ENCODE measurements around a stretch of chr6.

GRCh38 chr6:164106137-164106913 is 691.8 kb downstream of the QKI start:
- RRBS = no CpG with 5 or more reads among the region's 24 CpGs

DNA sequence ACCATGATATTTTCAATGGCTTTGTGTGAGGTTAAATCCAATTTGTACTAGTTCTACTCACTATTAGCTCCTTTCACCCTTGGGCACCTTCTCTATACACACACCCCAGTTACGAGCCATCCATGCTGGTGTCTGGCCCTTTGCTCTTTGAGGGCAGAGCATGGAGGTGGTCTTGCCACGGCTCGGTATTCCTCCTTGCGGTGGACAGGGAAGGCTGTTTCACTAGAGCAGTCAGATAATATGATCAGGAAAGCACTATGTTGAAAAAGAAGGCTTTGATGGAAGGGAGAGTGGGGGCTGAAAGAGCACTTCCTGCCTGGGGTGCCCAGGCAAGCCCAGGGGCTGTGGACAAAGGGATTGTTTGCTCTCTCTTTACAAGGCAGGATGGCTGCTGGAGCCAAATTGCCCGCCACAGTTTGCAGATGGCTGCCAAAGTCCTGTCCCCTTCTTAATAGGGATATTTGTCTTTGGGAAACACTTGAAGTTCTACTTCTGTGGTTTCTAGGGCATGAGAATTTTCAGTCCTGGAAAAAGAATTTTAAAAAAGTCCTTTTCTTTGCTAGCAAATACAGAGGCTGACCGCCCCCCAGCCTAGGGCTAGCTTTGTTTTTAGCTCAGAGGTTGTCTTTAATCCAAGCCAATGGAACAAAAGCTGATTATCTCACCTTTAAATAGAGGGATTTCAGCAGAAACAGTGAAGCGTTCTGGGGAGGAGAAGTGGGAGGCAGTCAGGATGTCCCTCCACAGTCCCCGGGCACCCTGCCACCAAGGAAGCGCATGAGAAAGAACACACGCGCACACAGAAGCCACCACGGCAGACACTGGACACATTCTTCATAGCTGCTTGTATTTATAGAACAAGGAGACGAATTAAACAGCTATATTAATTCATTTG is 736.6 kb downstream of the QKI start:
- RRBS = no CpG with 5 or more reads among the region's 13 CpGs

- RRBS = no CpG with 5 or more reads among the region's 4 CpGs
These were observed 913.1 kb downstream of the C6orf118 start for GRCh38 chr6:164396211-164396745.

DNA sequence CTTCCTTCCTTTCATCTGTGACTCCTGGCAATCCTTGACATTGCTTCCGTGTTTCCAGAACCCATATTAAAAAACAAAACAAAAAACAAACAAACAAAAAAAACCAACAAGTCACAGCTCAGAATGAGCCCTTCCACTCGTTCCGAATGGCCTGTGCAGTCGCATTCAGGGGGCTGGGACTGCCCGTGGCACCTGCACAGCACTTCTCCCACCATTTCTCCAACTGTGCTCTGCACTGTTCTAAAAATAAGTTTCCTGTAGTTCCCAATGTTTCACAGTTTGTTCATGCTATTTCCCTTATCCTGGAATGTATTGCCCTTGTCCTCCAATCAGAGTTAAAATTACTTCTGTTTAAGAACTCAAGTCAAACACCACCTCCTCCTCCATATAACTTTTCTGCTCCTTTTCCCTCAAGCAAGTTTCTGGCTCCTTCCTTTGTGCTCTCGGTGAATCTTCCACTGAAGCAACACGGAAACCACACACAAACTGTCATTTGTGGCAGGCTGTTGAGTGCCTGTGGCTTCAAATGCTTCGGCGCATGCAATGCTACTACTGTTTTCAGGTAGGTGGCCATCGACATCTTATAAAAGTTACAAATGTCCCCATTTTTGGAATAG is 57.8 kb downstream of the PDE10A start:
- RRBS = no CpG with 5 or more reads among the region's 10 CpGs

DNA sequence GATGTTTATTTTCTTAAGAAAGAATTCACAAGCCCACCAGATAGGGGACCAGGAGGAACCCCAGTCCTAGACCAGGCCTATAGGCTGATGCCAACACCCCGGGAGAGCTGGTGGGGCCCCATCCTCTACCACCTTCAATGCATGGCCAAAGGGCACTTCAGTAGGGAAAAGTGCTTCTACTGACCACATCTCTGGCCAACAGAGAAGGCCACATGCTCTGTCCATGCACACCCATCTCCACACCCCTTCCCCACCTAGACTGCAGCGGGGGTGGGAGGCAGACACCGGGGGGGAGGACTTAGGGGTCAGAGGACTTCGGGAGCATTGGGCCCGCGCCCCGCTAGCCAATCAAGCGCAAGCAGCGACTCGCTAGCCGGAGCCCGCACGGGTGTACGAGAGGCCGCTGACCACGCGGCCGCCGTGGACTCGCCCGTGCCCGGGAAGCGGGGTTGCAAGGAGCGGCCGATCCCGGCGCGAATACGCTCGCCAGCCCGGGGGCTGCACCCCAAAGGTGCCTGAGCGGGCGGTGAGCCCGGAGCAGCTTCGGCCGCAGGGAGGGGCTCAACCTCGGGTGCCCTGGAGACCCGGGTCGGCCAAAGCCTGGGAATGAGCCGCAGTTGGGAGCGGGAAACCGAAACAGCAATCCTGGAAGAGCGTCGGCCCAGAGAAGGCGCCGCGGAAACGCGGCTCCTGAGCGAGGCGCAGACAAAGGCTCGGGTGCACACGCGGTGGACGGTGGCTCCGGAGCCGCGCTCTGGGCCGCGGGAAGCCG is 2.8 kb downstream of the PDE10A start:
- RRBS = 24% methylated on average over 31 of the region's 61 CpGs

DNA sequence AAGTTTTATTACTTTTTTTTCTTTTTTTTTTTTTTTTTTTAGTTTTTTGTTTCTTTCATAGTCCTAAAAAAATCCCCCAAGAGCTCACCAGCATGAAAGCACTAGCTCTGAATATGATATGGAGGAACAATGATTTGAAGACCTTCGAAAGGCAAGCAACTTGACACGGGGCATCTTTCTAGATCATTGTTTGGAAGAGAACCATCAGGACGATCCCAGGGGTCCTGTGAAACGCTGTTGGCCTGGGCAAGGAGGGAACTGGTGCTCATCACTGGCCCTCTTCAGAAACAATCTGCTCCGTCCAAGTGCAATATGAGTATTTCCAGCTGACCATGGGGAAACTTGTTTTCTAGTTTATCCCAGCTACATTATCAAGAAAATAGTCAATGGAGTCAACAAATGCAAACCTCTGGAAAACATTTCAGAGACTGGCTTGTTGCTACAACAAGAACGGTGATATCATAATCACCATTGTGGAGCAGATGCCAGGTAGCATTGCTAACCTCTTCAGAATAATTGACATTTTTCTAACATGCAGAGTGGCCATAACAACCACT is 111.8 kb upstream of the PDE10A start:
- RRBS = no CpG with 5 or more reads among the region's 6 CpGs

DNA sequence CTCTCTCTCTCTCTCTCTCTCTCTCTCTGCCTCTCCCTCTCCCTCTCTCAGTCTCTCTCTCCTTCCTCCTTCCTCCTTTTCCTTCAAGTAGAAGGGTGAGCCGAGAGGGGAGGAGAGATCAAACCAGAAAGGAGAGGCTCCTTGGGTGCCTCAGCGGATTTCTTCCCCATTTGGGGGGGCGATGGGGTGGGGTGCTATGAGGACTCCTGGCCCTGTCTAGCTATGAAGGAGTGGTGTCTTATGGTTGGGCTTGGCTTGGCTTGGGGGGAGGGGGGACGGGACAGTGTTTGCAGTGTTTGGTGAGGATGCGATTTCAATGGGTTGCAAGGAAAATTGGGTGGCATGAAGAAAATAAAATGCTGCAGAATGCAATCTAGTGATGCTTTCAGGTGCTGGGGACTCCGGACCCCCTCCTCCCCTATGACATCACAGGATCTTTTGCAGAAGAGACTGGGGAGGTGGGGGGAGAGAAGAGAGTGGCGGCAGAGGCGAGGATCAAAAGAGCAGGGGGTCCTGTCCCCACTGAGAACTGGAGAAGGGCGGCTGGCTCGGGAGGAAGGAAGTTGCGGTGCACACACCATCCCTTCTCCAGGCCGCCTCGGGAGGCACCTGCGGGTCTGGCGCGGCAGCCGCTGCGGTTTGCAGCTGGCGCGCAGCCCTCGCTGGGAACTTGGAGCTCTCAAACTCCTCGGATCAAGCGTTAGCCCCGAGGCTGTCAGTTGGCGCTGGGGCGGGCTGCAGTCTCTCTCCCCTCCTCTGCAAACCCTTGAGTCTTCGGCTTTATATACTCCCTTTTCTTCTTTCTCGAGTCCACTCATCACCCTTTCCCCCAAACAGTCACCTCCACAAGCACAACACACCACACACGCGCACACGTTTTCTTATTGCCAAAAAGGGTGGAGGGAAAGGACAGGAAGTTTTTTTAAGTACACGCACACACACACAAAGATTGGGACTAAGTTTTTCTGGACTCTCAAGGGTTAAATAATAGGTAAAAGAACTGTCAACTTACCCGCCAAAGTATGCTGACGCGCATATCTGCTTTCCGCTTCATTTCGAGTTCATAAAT is 180.8 kb downstream of the TBXT start:
- RRBS = no CpG with 5 or more reads among the region's 37 CpGs

- RRBS = 18% methylated on average over 6 of the region's 49 CpGs
These were observed 178.5 kb downstream of the TBXT start for GRCh38 chr6:165988732-165990022.

DNA sequence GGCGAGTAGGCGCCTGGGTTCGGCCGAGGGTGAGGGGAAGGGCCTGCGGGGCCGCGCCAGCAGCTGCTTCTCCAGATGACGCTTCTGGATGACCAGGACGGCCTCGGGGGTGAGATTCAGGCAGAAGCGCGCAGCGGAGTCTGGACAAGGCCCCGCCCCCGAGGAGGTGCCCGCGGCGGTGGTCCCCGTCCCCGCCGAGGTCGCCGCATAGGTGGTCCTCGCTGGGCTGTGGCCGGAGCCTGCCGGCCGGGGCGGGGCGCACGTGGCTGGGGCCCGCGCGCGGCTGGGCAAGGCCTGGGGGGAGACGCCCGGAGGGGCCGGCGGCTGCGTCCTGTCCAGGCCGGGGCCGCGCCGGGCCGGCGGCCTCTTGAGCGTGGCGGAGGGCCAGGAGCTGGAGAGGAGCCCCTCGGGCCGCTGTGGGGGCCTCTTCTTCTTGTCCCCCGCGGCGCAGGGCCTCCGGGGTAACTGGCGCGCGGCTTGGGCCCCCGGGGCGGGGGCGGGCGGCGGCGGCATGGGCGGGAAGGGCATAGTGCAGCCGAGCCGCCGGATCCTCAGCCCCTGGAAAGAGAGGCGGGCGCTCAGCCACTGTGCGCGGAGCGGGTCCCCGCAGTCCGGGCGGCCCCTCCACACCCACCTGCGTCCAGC is 455 bp downstream of the PRR18 start:
- RRBS = 3% methylated on average over 29 of the region's 75 CpGs

- RRBS = no CpG with 5 or more reads among the region's 5 CpGs
These were observed 11.1 kb upstream of the PRR18 start for GRCh38 chr6:166319206-166319852.

- RRBS = no CpG with 5 or more reads among the region's 10 CpGs
These were observed 4.5 kb downstream of the SFT2D1 start for GRCh38 chr6:166337671-166338493.

DNA sequence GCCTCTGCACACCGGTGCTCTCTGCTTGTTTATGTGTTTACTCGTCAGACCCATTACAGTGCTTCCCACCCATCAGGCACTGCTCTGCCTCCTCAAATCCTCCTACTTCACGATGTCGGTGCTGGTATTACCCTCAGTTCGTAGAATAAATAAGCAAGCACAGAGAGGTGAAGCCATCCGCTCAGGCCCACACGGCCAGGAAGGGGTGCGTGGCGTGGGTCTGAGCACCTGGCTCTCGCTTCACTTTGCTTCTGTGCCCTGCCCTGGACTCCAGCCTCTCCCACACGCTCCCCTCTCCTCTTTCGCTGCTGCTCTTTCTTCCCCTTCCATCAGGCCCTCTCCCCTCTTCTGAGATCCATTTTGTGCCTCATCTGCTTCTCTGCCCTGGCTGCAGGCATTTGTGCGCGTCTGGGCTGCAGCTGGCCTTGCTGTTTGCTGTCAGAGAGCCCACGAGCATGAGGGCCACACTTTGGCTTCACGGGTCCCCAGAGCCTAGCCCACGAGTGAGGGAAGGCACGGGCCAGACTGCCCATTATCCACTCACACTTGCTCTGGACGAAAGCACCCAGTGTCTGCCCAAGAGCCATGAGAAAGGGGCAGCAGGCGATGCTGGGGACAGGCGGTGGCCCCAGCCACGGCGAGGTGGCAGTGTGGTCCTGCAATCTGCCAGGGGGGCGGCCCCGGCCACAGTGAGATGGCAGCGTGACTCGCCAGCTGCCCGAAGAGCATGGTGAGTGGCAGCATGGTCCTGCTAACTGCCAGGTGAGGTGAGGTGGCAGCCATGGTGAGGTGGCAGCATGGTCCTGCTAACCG is 96.2 kb upstream of the MPC1 start:
- RRBS = no CpG with 5 or more reads among the region's 29 CpGs

DNA sequence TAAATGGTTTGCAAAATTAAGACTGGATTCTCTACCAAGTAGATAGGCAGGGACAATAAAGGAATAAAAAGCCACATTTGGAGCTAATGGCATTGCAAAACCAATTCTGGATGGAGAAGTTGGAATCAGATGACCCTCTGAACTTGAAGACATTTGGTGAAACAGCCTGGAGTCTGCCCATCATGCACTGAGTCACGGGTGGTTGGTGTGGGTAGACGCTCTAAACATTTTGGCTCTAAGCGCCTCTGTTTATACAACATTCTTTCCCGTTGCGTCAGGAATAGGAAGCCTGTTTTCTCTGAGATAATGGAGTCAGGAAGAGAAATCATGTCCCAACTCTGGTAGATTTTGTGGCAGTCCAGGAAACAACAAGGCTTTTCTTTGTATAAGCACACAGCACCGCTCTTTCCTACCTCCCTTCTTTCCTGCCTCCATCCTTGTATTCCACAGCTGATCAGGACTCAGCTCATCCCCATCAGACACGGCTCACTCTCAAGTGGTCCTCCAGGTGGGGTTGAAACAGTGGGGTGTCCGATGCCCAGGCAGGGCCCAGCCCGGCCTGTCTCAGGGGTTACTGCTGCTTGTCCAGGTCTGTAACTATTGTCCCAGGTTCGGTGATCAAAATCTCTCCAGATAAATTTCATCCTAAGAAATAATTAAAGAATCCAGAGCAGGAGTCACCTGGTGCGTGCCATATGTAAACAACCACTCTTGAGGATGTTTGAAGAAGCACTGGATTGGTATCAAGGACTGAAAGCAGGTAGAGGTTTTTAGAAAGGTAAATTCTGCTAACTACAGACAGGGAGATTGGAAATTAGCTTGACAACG is 12.1 kb upstream of the RAMACL start:
- RRBS = no CpG with 5 or more reads among the region's 12 CpGs

DNA sequence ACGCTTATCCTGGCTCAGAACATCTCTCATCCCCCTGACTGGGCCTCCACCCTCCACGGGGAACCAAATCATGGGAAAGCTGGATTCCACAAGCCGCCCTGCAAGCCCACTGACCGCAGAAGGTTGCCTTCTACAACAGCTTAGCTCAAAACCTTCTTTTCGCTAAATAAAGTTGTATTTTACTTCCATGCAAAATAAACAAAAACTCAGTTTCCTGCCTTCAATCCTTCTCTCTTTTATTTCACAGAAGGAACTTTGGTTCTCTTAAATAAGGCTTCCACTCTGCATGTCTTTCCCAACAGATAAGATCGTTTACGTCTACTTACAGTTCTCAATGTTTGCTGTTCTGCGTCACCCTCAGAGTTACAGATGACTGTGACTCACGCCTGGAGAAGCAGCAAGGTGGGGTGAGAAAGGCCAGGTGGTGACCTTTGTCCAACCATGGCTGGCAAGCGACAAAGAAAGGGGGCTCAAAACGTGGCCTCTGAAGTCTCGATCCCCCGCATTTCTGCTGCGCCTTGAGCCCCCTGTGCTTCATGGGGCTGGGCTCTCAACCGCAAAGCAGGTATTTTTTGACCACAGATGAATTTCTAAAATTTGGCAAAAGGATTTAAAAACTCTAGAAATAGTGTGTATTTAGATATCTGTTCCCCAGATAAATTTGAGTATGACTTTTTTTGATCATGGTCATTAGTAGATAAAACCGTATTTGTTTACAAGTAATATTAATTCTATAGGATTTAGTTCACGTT is 51.4 kb upstream of the RPS6KA2 start:
- RRBS = no CpG with 5 or more reads among the region's 17 CpGs

GRCh38 chr6:166824428-166825221 is 131.7 kb downstream of the RNASET2 start:
- RRBS = no CpG with 5 or more reads among the region's 11 CpGs

GRCh38 chr6:167098793-167099292 is 24.1 kb upstream of the CCR6 start:
- RRBS = no CpG with 5 or more reads among the region's 6 CpGs

GRCh38 chr6:167111456-167112169 is 11.3 kb upstream of the CCR6 start:
- RRBS = no CpG with 5 or more reads among the region's 4 CpGs

DNA sequence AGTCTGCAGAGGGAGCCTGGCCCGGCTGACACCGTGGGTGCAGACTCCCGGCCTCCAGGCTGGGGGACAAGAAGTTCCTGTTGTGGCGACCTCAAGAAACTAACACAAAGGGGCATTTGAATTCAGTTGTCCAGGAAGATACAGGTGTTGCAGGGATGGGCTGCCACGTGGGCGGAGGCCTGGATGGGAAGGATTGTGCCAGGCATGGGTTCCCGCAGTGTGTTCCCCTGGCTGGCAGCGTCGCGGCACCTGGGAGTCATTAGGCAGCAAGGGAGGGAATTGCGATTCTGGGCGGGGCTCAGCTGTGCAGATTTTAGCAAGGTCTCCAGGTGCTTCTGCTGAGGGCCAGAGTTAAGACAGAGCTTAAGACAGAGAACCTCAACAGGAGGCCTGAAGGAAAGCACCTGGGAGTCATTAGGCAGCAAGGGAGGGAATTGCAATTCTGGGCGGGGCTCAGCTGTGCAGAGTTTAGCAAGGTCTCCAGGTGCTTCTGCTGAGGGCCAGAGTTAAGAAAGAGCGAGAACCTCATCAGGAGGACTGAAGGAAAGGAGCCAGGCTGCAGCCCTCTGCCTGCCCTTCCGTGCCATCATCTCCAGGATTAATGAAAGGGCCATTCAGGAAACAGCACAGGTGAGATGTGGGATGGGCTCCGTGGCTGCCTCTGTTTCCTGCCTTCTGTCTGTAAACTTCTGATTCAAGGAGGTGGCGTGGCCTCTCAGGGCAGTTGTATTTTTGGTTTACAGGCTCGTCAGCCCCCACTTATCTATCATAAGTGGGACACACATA is 20.1 kb upstream of the UNC93A start:
- RRBS = no CpG with 5 or more reads among the region's 18 CpGs

GRCh38 chr6:167331689-167332126 is 6.8 kb downstream of the TTLL2 start:
- RRBS = no CpG with 5 or more reads among the region's 12 CpGs

GRCh38 chr6:167350711-167351859 is 26.2 kb downstream of the TTLL2 start:
- RRBS = 3% methylated on average over 7 of the region's 67 CpGs

Data from GM19239 (cell line).